RPMI7951 (cell line): ENCODE results near the gene CSE1L.

DNA sequence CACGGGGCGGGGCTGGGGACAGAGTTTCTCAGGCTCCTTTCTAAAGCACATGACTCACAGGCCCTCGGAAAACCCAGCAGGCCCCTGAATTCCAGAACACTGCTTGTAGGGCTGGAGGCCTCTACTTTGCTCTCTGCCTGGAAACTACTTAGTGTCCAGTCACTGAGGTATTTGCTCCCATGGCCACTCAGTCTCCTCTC lies 51.4 kb downstream of the PREX1 start:
- RAMPAGE, long total RNA = no peak

GRCh38 chr20:48787150-48788409 lies 40.2 kb downstream of the PREX1 start:
- RAMPAGE, long total RNA = no peak

- RAMPAGE, long total RNA = no peak
Measured at GRCh38 chr20:48826776-48827761, 730 bp downstream of the PREX1 start.

- RAMPAGE, long total RNA = no peak
Measured at GRCh38 chr20:48920013-48920719, 1.3 kb upstream of the ARFGEF2 start.

DNA sequence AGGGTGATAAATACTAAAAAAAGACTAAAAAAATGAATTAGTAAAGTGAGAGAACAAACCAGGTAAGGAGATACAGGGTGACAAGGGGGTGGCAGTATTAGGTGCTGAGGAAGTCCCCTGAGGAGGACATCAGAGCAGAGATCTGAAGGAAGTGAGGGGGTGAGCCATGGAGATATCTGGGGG lies 9.9 kb downstream of the ARFGEF2 start:
- RAMPAGE, long total RNA = no peak

- RAMPAGE, long total RNA = no peak
Measured at GRCh38 chr20:48938629-48939176, 17.2 kb downstream of the ARFGEF2 start.

DNA sequence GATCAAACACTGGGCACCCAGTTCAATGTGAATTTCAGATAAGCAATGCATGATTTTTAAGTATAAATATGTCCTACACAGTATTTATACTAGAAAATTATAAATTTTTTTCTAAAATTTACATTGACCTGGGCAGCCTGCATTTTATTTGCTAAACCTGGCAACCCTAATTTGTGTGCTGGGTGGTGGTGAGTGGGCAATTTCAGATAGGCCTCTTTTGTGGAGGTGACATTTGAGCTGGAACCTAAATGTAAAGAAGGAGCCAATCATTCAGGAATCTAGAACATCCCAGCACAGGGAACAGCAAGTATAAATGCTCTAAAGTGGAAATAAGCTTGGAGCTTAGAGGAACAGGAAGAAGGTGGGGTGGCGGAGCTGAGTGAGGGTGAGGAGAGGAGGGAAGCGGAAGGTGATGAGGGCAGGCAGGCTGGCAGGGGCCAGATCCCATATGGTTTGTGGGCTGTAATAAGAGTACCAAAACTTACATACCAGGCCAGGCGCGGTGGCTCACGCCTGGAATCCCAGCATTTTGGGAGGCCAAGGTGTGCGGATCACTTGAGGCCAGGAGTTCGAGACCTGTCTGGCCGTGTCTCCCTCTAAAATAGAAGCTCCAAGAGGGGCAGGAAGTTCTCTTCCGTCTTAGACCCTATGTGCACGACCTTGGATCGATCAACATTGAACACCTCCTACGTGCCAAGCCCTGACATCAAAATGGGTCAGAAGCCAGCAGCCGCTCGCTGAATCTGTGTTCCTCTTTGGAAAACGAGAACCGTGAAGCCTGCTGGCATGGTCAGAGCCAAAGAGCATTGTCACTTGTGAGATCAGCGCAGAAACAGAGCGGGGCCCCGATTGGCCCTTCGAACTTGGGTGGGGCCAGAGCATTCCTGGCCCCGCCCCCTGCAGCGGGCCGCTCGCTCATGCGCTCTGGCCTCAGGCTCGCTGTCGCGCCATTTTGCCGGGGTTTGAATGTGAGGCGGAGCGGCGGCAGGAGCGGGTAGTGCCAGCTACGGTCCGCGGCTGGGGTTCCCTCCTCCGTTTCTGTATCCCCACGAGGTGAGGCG lies at the start of gene CSE1L:
Gene CSE1L, plus strand, starts transcription at position 942 of the 1,061 bp plus-strand sequence.
- RAMPAGE, long total RNA = no peak

DNA sequence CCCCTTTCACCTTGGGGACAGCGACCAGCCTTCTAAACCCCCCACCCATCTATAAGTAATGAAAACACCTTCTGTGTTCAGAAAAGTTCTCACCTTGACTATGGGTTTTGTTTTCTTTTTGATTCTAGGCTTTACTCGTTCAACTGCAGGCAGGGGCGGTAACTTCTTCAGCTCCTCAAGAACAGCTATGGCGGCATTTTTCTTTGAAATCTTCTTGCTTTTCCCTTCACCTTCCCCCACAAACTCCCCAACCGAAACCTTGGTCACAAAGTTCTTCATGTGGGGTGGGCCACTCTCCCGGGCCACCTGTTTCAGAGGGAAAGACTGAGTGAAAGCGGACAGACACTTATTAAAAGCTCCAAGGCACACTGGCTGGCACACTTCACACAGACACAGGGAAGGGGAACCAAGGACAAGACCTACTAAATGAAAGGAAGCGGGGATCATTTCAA lies 63.8 kb downstream of the STAU1 start:
- RAMPAGE, long total RNA = no peak

- RAMPAGE, long total RNA = no peak
Measured at GRCh38 chr20:49153719-49154102, 34.4 kb downstream of the STAU1 start.

DNA sequence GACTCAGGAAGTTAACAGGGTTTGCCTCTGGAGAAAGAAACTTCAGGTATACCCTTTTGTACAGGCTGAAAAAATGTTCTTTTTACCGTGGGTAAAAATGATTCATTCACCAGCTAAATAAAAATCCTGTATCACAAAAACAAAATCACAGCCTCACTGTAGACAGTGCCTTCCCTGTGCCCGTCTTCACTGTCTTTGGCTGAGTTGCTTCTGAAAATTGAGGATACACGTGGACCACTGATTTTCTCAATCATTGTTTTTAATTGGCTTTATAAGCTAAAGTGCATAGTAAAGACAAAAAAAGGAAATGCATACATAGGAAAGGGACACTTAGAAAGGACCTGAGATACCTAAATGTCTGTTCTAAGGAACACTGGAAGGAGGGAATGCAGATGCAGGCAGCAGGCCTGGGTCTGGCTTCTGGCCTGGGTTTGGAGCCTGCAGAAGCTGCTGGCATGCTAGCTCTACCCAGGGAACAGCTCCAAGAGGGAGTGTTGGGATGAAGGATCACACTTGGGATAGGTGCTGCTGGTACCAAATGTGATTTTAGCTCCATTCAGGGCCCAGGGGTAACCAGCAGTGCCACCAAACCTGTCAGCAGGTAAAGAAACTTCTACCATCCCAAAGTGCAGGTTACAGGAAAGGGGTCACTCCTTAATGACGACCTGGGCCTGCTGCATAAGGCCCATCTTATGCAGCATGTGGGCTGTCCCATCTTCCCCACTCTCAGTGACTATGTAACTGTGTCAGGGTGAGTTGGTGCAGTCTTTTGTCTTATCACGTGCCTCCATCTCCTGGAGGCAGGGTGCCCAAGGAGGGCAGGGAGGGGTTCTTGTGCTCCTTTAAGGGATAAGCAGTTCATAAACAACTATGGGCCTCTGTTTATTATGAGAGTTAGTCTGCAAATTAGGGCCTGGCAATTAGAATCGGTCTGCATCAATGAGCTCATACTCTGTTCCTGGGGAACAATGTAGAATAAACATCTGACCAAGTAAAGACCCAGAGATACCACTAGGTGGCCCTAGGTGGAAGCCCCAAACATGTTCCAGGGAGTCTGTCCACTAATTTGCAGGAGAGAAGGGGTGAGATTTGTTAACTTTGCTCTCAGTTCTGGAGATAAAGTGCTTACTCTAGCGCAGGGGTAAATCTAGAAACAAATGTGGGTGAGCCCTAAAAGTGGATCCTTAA lies 26.8 kb downstream of the DDX27 start:
- RAMPAGE, long total RNA = no peak

DNA sequence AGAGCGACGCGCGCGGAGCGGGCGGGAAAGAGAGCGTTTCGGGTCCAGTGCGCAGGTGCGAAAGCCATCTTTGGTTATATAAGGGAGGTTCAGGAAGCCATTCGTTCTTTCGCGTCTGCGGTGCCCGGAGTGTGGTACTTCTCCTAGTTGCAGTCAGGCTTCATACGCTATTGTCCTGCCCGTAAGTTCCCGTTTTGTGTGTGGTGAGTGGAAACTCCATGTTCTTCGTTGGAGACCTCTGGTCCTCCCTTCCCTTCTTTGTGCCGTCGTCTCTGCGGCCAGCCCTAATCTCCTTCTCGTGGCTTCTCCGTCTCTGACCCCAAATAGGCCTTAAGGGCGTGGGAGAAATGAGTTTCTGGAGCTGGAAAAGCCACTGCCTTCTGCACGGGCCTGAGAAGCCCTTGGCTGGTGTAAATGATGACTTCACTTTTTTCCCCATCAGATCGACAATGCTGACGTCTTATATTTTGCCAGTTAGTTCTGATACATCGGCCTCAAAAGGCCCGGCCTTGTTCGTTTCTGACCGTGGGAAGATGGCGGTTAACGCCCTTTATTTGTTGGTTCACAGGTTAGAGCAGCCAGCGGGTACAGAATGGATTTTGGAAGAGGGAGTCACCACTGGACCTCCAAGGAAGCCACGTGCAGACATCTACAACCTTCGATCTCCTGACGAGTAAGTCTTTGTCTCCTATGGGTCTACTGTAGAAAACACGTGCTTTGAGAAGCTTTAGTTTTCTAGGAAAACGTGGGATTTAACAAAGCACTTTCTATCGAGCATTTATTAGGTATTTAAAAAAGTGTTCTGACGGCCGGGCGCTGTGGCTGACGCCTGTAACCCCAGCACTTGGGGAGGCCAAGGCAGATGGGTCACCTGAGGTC lies 918 bp upstream of the ZNFX1 start:
- RAMPAGE, long total RNA = no peak

DNA sequence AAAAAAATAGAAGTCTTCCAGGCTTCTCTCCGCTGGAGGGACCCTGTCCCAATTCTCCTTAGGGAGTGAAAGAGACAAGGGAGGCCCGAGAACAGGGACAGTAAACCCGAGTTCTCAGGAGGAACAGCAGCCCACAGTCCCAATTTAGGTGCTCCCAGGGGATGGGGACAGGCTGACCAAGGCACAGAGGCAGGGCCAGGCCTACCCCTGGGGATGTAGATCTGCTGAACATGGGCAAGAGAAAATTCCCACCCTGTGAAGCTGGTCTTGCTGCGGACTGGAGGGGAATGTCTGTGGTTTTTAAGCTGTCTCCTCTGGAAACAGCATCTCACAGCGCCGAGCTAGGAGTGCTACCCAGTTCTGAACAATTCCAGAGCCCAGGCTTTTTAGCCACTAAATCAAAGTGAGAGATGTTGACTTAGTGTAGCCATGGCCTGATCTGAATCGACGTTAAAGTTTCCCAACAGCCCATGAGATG lies 63.8 kb downstream of the KCNB1 start:
- RAMPAGE, long total RNA = no peak

- RAMPAGE, long total RNA = no peak
Measured at GRCh38 chr20:49567157-49567794, 661 bp downstream of the PTGIS start.

- RAMPAGE, long total RNA = no peak
Measured at GRCh38 chr20:49584015-49584557, 16.1 kb upstream of the PTGIS start.

DNA sequence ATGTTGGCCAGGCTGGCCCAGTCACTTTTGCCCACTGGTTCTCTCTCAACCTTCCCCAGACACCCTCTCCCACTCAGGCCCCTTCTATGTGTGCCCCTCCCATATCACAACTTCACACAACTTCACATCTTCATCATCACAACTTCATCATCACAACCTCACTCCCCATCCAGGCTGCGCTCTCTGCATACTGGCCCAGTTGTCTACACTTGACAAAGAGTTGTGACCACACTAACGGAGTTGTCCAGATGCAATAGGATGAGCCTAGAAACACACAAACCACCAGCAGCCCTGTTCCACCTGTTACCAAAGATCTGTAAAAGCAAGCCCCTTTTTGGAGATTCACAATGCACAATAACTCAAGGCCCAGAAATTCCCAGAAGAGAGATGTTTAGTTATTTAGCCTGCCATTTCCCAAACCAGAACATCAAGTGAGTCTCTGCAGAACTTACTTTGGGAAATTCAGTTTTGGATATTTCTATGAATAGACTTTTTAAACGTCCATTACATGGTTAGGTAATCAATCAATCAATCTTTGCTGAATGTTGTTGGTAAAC lies 53.6 kb downstream of the B4GALT5 start:
- RAMPAGE, long total RNA = no peak

GRCh38 chr20:49661935-49662696 lies 51.6 kb downstream of the B4GALT5 start:
- RAMPAGE, long total RNA = no peak

- RAMPAGE, long total RNA = no peak
Measured at GRCh38 chr20:49699293-49700514, 14.0 kb downstream of the B4GALT5 start.

- RAMPAGE, long total RNA = no peak
Measured at GRCh38 chr20:49724420-49725416, 11.0 kb upstream of the B4GALT5 start.

GRCh38 chr20:49825388-49826109 lies 12.9 kb downstream of the SLC9A8 start:
- RAMPAGE, long total RNA = no peak

DNA sequence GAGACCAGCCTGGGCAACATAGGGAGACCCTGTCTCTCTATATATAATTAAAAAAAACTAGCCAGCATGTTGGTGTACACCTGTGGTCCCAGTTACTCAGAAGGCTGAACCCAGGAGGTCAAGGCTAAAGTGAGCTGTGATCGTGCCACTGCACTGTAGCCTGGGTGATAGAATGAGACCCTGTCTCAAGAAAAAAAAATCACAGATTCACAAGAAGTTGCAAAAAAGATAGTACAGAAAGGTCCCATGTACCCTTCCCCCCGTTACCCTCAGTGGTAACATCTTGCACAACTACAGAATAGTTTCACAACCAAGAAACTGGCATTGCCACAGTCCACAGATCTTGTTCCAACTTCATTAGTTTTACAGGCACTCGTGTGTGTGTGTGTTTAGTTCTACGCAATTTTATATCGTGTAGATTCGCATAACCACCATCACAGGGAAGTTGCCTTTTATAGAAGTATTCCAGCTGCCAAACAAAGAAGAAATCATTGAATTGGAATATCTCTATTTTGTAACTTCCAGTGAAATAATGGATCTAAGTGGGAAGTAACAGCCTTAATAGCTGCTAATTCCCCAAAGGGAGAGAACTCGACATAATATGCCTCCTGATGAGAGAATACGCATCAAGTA lies 19.1 kb downstream of the SPATA2 start:
- RAMPAGE, long total RNA = no peak